M059J (cell line): Measurements from ENCODE around the gene ST14.

- RAMPAGE, long total RNA = no peak
Measured at GRCh38 chr11:128604478-128605051, 17.2 kb upstream of the ETS1 start.

GRCh38 chr11:128700135-128701022, 6.5 kb downstream of the FLI1 start:
- RAMPAGE, long total RNA = no peak

DNA sequence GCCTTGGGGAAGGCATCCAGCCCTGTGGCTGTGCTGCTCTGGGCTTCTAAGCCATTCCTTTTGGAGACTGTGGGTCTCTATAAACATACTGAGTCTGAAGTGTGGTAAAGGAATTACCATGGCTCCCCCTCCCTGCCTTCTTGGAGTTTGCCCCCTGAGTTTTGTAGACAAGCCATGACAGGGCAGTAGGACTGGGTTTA, 13.5 kb downstream of the FLI1 start:
- RAMPAGE, long total RNA = no peak

- RAMPAGE, long total RNA = no peak
Measured at GRCh38 chr11:128772399-128773349, 78.8 kb downstream of the FLI1 start.

DNA sequence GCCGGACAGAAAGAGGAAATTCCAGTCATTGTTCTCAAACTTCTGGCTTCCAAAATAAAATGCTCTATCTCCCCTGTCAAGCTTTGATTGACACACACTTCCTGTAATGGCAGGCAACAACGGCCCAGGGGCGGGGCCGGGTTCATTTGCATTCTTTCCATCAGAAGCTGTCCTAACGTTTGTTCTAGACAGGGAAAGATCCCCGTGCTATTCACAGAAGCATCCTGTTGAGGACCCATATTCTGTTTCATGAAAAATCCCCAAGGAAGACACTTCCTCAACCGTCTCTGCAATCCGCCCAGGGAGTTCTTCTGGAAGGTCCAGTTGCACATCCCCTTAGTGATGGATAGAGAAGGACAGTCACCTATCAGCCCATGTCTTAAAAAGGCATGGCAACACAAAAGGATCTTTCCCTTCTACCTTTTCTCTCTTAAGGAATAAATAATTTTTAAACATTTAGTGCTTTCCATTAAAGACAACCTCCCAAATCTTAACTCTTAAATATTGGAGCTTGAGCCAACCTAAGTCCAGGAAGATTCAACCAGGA, 30.8 kb downstream of the KCNJ1 start:
- RAMPAGE, long total RNA = no peak

DNA sequence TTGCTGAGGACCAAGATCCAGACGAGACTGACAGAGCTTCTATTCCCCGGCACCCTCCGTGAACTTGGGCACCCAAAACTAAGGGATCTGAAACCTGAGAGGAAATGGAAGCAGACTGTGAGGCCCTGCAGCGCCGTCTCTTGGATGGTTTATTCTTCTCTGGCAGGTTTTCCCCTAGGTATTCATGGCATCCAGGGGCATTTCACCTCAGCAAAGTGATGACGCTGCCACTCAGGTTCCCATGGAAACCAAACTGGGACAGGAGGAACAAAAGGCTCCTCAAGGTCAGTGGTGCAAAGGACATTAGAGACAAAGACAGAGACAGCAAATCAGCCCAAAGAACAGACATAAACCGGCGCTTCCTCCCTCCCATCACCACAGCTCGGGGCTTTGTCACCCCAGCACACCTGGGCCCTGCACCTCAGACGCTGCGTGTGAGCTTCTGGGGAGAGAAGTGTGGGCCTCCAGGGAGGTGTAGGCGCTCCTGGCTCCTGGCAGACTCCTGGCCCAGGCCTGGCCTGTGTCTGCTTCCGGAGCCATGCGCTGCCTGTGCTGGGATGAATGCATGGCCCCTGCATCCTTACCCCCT, 6.0 kb downstream of the TP53AIP1 start:
- RAMPAGE, long total RNA = no peak

DNA sequence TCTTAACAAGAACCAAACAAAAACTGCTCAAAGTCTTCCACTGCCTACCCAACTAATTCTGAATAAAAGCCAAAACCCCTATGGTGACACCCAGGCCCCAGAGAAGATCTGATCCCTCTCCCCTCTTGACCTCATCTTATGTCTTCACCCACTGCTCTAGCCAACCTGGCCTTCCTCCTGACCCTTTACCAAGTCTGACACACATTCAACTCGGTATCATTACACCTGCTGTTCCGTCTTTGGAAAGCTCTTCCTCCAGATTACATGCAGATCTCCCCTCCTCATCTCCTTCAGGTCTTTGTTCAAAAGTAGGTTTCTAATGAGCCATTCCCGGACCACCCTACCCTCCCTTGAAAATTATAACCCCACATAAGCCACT, 84.7 kb upstream of the TP53AIP1 start:
- RAMPAGE, long total RNA = no peak

GRCh38 chr11:129313470-129314024, 62.1 kb upstream of the BARX2 start:
- RAMPAGE, long total RNA = no peak

DNA sequence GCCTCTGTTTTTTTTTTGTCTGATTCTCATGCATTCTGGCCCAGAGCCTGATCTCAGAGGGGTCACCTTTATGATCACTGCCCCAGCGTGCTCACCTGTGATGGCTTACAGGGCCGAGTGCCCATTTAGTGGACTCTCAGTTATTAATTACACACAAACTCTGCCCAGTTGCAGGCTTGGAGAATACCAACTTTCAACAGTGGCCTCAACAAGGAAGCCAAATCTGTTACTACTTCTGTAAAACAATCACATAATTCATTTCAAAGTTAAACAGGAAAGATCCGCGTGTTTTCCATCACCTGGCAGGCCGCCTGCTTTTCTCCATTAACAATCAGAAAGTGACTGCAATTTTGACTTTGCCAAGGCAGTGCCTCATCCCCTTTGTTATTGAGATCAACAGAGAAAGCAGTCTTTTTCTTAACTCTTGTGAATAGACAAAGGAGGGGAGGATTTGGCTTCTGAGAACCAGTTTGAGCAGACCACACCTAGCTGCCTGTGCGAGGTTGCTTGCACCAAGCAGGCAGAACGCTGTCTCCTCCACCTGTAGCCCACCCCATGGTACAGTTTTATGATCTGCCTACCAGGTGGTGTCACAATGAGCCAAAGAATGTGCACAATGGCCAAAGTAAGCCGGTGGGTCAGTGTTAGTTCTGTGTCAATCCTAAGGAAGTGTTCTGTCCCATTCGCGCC, 77.7 kb downstream of the BARX2 start:
- RAMPAGE, long total RNA = no peak

DNA sequence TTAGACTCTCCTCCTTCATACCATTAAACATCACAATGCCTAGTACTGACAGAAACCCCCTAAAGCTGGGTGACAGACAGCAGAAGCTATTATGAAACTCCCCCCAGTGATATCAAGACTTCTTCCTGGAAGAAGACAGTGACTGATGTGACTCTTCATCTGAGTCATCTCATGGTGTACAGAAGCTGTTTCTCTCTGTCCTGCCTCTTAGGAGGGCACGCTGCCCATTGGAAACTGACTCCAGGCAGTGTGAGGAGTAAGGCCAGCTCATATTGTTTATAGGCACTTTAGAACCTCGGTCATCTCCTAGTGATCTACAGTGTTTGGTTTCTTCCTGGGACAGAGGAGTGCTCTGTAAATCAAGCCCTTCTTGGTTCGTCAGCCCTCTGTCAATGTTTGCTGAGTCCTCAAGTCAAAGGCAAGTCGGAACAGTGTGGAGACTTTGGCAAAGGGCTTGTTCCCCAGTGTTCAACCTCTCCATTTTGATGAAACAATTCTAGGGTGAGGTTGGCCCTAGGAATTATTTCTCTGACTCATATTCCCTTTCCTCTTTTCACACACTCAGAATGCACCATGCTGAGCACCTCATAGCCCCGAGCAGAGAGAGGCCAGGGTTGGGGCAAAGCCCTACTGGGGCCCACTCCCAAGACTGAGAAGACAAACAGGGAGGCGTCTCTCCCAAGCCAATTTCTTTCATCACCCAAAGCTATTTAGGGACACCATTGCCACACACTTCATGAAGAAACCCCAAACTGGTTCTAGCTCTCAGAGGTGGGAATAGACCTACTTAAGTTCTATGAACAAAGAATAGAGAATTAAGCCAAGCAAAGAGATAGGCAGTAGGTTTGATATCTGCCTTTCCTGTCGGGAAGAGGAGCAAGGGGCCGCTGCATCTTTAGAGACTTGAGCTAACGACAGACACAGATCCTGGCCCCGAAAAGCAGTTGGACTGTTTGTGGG, 172.3 kb upstream of the TMEM45B start:
- RAMPAGE, long total RNA = no peak

DNA sequence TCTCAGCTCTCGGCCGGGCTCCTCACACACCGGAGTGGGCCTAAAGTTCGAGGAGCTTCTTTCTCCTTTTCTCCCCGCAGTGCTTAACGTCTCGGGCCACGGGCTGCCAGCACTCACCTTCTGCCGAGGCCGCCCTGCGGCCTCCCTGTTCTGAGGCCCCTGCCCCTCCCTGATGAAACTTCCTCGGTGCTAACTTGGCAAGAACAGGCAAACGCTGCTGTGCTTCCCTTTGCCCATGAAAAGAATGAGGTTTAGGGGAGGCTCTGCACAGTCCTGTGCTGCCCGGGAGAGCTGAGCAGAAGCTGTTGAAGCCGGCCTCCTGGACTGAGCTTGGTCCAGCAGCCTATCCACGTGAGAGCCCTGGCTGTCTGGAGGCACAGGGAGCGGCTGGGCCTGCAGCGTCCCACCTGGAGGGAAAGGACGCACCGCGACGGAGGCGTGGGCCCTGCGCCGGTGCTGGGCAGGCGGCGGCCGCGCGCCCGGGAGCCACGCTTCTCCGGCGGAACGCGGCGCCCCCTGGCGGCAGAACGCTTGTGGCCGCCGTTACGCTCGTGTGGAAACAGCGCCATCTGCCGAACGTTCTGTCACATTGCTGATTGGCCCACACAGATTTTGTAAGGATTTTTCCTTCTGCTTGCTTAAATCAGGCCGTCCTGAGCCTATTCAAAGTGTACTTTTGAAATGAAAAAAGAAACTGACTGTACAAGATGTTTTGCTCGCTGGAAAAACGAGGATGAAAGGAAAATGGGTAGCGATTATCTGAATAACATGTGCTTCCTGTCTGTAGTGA, 65.0 kb upstream of the TMEM45B start:
- RAMPAGE, long total RNA = no peak

GRCh38 chr11:129816198-129816522, 512 bp downstream of the TMEM45B start:
- RAMPAGE, long total RNA = no peak

- RAMPAGE, long total RNA = no peak
Measured at GRCh38 chr11:129861710-129862311, 33.6 kb downstream of the NFRKB start.

GRCh38 chr11:129894871-129895227, 529 bp downstream of the NFRKB start:
- RAMPAGE, long total RNA = no peak

- RAMPAGE, long total RNA = no peak
Measured at GRCh38 chr11:129973734-129974173, 28.9 kb downstream of the PRDM10 start.

DNA sequence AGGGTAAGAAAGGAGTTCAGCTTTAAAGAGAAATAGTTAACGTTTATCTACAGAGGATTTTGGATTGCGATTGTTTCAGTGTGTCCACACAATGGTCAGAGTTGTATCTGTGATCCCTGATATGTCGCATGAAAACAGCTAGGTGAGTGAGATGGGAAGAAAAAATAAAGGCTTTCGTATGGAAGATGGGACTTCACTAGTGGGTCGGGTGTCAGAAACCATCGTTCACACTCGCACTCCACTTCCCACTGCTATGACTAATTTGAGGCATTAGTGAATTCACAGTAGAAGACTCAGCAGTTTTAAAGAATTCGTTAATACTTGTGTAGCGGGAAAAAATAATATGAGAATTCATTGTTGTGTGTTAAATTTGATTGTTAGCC, 1.6 kb downstream of the APLP2 start:
- RAMPAGE, long total RNA = no peak

DNA sequence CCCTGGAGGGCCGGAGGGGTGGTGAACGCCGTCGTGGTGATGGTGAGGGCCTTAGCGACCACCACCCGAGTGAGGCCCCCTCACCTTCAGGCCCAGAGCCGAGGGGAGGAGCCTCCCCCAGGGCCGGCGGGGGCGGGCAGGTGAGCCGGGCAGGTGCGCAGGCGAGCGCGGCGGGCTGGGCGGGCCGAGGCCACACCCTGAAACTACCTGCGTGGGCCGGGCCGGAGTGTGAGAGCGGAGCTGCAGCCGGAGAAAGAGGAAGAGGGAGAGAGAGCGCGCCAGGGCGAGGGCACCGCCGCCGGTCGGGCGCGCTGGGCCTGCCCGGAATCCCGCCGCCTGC, at the start of gene ST14:
TSS of gene ST14 (plus strand) at position 229 of the 340 bp plus-strand sequence.
- RAMPAGE, long total RNA = no peak

GRCh38 chr11:130159894-130160762, 546 bp downstream of the ST14 start:
- RAMPAGE, long total RNA = no peak

DNA sequence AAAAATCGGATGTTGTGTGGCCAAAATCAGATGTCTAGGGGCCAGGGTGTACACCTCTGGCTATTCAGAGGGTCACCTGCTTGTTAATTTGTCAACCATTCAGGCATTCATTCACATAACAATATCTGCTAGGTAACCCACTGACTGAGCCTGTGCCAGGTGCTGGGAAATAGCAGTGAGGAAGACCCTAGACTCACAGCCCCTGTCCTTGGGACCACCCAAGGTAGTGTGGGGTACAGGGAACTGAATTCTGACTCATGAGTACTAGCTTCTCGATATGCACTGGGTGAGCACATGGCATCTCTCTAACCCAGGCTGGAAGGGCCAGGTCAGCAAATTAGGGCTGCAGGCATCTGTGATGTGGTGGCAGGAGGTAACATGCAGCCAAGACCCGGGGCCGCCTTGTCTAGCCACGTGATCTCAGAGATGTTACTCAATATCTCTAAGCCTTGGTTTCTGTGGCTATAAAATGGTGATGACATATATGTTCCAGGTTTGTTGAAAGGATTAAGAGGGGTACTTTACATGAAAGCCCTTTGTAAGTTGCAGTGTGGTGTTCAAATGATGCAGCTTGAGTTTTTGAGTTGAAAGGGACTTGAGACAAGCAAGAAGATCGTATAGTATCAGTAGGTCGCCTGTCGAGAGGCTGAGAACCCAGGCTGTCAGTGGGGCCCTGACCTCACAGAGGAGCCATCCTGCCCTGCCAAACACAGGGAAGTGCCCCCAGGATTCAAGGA, 3.1 kb downstream of the ST14 start:
- RAMPAGE, long total RNA = no peak

GRCh38 chr11:130184758-130185452, 25.3 kb downstream of the ST14 start:
- RAMPAGE, long total RNA = no peak